ENCODE measurements around a stretch of chr14.

DNA sequence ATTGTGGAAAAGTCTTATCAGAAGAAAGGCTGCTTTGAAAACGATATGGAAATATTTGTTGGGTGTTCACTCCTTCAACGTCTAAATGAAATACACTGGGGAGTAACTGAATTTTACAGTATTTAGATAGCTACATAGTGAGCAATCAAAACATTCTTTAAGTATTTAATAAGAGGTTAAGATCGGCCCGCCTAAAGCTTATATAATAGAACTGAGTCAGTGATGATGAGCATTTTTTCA lies 228.3 kb downstream of the RAD51B start:
- RAMPAGE, long total RNA: no peak
- RRBS: no CpG with 5 or more reads among the region's 4 CpGs

DNA sequence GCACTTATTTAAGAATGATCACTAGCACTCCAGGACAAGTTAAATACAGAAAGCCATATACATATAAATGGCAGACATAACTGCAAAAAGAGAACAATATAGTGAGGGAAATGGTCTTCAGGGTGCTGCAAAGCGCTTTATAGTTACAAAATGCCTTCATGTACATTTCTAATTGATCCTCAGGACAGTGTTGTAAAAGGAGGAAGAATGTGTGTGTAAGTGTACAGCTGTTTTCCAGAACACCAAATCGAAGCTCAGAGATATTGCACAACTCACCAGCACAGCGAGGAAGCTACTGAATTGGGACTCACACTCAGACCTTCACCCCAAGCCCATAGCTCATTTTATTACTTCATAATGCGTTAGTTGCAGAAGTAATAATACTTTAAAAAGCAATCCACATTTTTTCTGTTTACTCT lies 428.2 kb downstream of the RAD51B start:
- RAMPAGE, long total RNA: no peak
- RRBS: no CpG with 5 or more reads among the region's 4 CpGs

GRCh38 chr14:68248778-68249491 lies 429.4 kb downstream of the RAD51B start:
- RAMPAGE, long total RNA: no peak
- RRBS: no CpG with 5 or more reads among the region's 10 CpGs

DNA sequence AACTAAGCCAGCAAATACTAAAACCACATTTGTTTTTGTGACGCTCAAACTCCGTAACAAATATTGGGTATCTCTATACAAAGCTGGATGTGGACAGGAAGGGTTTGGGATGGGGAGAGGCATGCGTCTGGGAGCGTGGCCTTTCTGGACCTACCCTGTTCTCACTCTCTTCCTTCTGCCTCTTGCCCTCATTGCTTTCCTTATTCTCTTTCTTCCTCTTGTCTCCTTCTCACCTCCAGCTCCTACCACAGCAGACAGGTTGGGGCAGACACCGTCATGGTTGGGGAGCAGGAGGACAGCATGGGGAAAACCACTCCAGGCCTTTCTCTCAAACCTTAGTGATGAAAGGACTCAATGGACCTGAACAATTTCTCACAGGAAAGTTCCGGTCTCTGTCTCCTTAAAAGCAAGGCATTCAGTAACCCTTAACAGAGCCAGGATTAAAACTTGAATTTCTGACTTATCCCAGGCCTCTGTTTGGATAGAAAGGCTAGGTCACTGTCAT lies 465.3 kb downstream of the RAD51B start:
- RAMPAGE, long total RNA: no peak
- RRBS: no CpG with 5 or more reads among the region's 6 CpGs

DNA sequence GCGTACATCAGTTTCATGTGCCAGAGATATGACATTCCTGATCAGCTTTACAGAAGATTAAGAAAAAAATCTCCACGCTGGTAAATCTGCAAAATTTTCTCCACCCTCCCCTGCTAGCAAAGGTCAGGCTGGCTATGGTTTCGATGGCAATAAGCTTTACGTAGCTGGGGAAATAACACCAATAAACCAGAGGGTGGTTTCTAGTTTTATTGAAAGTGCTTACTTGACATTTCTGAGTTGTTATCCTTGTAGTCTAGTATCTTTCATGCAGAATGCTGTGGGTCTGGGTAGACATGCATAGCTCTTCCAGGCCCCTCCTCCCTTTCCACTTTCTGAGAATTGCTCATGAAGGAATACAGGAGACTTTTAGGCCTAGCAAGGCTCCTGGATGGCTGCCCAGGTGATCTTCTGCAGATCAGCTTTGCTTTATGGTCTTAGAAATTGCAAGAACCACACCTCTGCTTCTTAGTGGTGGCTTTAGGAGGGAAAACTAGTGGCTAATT lies 472.8 kb downstream of the RAD51B start:
- RAMPAGE, long total RNA: no peak
- RRBS: no CpG with 5 or more reads among the region's 4 CpGs

DNA sequence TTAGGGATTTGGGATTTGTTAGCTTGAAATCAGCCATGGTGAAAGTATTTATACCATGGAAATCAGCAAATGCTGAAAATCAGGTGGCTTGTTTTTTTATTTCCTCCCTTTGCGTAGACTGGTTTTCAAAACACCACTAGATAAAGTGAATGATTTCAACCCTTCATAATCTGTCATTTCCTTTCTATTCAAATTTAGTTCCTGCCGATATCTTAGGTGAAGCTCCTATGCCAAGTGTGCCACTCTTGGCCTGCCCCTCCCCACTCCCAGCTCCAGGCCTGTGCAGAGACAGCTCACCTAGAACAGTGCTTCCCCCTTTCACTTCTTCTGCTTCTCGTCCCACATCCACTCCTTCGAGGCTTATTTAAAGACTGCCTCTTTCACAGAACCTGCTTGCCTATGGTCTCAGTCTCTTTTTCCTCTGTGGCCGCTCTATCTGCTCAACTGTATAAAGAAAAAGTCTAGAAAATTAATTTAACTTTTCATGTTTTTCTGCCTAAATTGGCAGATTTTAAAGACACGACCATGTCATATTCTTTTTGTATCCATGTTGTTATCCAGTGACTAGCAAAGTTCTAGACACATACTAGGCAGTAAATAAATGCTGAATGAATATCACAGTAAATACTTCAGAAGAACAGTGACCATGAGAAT lies 473.9 kb downstream of the RAD51B start:
- RAMPAGE, long total RNA: no peak
- RRBS: no CpG with 5 or more reads among the region's 6 CpGs

DNA sequence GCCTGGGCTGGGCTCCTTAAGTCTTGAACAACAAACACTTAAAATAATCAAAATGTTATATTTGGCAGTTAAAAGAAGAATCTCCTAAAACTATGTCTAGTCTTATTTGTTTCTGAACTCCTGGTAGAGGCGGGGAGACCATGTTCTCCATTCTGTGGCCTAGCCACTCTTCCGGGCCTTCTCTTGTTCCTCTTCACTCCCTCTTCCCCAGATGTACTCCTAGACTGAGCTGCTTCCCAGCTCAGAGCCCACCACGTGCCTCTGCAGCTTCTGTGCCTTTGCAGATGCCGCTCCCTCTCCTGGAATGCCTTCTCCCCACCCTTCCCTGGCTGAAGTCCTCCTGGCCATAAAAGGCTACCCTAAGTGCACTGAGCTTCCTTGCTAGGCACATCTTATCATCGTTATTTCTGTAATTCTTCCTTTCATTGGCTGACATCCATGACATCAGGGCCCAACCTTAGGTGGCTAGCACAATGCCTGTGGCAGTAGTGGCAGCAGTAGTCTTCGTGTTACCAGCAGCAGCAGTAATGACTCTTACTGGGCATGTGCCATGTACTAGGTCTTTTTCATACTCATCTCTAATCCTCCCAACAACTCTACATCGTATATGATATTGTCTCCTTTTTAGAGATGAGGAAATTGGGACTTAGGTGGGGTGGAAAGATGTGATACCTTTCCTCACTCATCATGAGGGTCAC lies 432.7 kb downstream of the ZFP36L1 start:
- RAMPAGE, long total RNA: no peak
- RRBS: no CpG with 5 or more reads among the region's 7 CpGs

GRCh38 chr14:68362750-68363202 lies 430.1 kb downstream of the ZFP36L1 start:
- RAMPAGE, long total RNA: no peak
- RRBS: no CpG with 5 or more reads among the region's 6 CpGs

DNA sequence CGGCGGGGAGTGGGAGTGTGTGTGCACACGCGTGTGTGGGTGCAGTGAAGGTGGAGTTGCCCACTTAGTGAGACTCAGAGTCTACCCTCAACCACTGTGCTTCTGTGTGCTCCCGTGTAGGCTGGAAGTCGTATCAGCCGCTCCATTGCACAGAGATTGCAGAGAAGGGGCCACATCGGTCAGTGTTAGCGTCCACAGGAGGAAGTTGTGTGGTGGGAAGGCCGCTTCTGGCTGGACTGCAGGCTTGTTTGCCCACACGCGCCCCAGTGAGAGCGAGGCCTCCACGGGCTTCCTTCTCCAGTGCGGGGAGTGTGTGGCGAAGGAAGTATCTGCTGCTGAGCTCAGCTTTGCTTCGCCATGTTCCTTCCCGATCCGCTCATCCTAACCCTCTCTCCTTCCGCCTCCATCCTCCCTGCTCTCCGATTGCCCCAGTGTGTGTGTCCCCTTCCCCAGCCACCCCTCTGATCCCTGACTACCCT lies 429.1 kb downstream of the ZFP36L1 start:
- RAMPAGE, long total RNA: no peak
- RRBS: 14% methylated on average over 1 of the region's 21 CpGs

DNA sequence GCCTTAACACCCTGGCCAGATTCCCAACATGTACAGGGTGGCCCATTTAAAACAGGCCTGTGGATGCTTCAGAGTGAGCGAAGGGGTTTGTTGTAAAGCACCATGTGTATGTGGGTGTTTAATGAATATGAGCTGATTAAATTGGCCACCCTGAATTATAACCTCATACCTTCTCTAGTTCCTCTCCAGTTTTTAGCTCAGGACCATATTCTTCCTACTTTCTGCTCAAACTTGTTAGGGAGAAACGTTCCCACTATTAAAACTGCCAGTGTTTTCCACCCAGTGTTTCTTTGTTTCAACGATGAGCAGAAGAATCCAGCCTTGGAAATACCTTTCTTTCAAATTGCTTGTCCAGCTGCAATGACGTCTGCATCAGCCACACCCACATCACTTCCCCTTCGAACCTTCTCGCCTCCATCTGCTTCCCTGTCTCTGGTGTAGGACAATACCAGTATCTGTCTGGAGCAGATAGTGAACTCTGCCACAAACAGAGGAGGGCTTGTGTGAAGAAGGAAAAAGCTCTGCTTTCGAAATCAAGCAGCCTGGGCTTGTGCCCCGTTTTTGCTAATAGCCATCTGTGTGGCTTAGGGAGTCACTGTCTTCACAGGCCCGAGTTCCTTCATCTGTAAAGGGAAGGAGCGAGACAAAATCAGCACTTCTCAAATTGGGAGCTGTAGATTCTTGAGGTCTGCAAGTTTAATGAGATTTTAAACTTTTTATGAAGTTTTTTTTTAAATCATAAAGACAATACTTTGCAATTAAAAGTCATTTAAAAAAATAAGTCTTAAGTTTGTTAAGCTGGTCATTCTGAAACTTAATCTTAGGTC lies 415.5 kb downstream of the ZFP36L1 start:
- RAMPAGE, long total RNA: no peak
- RRBS: no CpG with 5 or more reads among the region's 10 CpGs

DNA sequence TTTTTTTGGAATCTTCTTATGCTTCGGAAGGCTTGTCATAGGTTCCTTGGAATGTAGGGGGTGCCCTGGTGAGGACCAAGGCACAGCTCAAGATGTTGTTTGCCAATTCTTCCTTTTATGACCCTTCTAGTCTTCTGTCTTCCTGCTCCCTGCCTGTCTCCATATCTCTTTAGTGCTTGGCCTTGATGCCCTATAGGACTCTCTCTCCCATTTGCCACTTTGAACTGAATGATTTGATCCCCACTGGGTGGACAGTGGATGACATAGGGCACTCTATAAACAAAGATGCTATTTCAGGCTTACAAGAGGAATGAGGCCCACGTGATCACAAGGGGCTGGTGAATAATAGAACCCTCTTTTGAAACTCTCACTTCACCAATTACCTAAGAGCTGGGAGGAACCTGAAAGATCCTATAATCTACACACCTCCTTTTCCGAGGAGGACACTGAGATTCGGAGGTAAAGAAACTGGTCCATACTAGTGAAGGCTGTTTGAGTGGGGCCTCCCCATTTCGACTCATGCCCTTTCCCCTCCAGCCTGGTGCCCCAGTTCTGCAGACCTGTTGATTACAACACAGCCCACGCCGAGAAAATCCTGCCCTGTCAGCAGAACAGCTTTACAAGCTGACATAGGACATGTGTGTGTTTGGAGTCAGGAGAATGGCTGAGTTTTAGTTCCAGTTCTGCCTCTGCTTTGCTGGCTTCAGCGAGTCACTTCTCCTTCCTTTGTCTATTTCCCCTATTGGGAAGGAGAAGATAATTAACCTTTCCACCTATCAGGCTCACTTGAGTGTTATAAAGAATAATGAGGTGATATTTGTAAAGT lies 400.4 kb downstream of the ZFP36L1 start:
- RAMPAGE, long total RNA: no peak
- RRBS: no CpG with 5 or more reads among the region's 8 CpGs

GRCh38 chr14:68527186-68527966 lies 265.5 kb downstream of the ZFP36L1 start:
- RAMPAGE, long total RNA: no peak
- RRBS: no CpG with 5 or more reads among the region's 1 CpG

DNA sequence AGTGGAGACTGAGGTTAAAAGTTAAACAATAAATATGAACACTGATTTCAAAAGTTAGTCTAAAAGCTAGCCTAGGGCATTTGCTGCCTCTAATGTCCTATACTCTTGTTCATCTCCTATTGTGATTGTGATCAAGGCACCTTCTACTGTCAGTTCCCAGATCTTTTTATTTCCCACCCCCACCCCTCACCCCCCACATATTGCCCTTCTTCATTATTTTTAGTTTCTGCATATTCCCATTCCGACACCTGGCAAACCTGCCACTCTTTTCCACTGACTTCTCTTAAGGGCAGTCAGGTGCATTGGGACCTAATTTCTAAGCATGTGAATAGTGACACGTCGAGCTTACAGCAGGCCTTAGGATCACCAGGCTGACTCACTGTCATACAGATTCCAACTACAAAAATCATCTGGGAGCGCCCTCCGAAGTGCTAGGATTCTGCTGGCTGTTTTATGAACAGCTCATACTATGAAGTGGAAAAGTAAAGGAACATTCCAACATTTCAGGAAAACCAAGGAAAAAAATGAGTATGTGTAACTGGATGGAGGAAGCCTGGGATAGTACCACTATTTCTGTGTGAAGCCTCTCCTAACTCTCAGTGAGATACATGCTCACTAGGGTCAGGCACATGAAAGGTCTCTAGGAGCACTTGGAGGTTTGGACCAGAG lies 257.5 kb downstream of the ZFP36L1 start:
- RAMPAGE, long total RNA: no peak
- RRBS: no CpG with 5 or more reads among the region's 5 CpGs

- RAMPAGE, long total RNA: no peak
- RRBS: no CpG with 5 or more reads among the region's 15 CpGs
These were observed 244.6 kb downstream of the ZFP36L1 start for GRCh38 chr14:68548048-68548982.

DNA sequence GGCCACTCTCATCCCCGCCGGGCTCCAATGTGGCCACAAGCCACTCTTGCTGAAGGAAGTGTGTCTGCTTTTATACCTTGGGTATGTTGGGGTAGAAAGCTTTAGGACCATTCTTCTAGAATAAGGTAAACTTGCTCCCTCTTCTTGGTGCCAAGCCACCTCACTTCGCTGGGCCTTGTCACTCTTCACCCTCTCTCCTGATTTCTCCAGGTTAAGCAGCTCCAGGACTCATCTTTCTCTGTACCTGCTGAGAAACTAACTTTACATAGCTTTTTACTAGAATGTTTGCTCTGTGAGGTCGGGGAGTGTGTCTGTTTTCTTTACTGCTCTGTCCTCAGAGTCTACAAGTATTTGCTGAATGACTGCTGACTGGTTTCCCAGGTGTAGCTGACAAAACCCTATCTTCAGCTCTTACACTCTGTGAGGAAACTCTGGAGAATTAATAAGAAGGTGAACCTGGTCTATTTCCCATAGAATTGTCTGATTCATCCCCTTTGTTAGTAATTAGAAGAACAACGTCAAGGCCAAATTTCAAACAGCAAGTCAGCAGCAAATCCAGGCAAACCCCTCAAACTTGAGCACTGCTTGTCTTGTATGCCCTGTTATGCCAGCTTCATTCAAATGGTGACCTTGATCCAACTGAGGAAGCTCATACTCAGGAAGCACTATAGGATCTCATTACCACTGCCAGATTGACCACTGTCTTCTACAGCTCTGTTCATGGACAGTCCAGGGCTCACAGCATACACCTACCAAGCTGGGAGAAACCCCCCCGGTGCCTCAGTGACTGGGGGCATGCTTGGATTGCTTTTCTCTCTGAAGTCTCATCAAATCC lies 226.8 kb downstream of the ZFP36L1 start:
- RAMPAGE, long total RNA: no peak
- RRBS: no CpG with 5 or more reads among the region's 6 CpGs

- RAMPAGE, long total RNA: no peak
- RRBS: no CpG with 5 or more reads among the region's 3 CpGs
These were observed 125.7 kb downstream of the ZFP36L1 start for GRCh38 chr14:68667140-68667639.

GRCh38 chr14:68680534-68680923 lies 112.3 kb downstream of the ZFP36L1 start:
- RAMPAGE, long total RNA: no peak
- RRBS: no CpG with 5 or more reads among the region's 9 CpGs

GRCh38 chr14:68788228-68788626 lies 4.6 kb downstream of the ZFP36L1 start:
- RAMPAGE, long total RNA: no peak
- RRBS: no CpG with 5 or more reads among the region's 6 CpGs

GRCh38 chr14:68792154-68792777 lies 601 bp downstream of the ZFP36L1 start:
- RAMPAGE, long total RNA: no peak
- RRBS: no CpG with 5 or more reads among the region's 31 CpGs

- RAMPAGE, long total RNA: no peak
- RRBS: no CpG with 5 or more reads among the region's 4 CpGs
These were observed 29.3 kb upstream of the ZFP36L1 start for GRCh38 chr14:68822173-68822648.